Measurements from ENCODE around the genes DERA and SLCO1C1.

GRCh38 chr12:14896354-14896782 is 10.7 kb upstream of the MGP start:
- PRO-cap = no peak
- RAMPAGE, long total RNA, 2 experiments = no peak in any of the 2 experiments

- PRO-cap = no peak
- RAMPAGE, long total RNA, 2 experiments = no peak in any of the 2 experiments
Measured at GRCh38 chr12:14910600-14911489, 25.2 kb upstream of the MGP start.

DNA sequence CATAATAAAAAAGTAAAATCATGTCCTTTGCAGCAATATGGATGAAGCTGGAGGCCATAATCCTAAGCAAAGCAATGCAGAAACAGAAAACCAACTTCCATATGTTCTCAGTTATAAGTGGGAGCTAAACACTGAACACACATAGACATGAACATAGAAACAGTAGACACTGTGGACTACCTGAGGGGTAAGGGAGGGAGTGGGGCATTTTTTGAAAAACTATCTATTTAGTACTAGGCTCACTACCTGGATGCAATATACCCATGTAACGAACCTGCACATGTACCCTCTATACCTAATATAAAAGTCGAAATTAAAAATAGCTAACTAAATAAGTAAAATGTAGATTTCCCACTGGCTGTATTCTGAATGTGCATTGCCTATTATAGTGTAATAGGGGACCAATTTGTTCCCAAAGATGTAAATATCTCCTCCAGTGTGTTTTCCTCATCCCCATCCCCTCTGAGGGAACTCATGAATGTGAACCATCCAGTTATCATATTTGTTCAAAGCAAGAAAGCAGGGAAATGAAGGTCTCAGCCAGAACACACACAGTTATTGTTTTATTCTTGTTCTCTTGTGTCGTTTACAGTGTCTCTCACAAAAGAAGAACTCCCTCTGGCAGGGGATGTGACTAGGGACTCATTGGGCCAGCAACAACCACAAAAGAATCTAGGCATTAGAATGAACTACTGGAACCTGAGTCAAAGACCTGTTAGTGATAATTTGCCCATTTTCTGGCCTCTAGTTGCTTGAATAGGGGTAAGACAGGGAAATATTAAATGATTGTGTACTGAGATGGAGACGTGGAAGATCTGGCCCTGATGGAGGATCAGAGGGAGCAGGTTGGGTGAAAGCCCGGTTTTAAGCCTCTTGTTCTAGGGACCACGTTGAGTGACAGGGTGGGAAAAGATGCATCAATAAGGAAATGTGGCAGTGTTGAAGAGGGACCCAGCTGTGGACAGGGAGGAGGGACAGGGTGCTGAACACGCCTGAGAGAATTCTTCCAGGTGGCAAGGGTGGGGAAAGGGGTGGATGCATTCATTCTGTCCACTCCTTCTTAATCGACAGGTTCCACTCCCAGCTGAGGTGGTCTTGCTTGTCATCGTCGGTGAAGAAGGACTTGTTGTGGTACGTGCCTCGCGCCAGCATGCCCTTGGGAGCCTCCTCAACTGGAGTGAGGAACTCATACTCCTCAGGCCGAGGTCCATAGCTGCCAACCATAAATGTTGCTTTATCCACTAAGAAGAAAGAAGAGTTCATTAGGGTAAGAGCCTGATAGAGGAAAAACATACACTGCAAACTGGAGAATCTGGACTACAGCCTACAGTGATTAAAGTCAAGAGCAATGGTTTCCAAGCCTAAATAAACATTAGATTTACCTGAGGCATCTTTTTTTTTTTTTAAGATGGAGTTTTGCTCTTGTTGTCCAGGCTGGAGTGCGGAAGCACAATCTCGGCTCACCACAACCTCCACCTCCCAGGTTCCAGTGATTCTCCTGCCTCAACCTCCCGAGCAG is 3.7 kb upstream of the ERP27 start:
- PRO-cap = no peak
- RAMPAGE, long total RNA, 2 experiments = no peak in any of the 2 experiments

- PRO-cap = no peak
- RAMPAGE, long total RNA, 2 experiments = no peak in any of the 2 experiments
Measured at GRCh38 chr12:14980956-14981481, 8.2 kb downstream of the PDE6H start.

DNA sequence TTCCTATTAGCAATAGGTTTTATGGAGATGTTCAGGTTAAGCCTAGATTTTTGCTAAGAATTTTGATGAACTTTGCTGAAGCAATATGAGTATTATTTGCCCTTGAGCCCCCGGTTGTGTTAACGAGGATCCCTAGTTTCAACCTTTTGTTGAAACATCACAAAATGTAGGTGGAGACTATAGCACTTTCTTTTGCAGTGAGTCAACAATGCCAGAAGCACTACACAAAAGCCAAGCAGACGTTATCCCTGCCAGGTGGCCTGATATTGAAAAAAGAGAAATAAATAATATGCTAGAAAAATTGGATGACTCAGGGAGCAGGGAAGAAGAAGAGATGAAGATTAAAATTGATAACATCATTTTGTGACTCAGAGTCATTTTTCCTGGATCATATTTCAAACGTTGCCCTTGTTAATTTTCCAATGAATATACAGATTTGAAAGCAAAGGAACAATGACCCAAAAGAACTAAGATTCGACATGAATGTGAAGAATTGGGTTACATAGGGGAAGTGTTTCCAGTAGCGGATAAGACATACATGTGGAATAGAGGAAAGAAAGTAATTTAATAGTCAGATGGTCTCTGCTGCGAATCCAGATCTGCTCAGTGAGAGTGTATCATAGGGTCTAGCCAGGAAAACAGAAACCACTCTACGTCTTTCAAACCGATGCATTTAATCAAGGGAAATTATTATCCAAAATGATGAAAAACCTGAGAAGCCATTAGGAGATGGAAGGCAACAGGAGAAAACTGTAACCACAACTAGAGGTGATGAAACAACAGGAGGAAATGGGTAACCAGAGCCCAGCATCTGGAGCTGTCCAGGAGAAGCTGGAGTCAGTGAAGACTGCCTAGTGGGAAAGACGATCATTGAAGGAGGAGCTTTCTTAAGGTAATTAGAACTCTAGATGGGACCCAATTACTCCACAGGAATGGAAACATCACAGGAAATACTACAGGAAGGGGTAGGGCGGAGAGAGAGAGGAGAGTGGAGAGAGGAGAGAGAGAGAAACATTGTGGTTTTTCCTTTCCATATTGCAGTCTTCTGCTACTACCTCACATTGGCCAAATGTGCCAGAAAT is 57.9 kb downstream of the RERG start:
- PRO-cap = no peak
- RAMPAGE, long total RNA, 2 experiments = no peak in any of the 2 experiments

DNA sequence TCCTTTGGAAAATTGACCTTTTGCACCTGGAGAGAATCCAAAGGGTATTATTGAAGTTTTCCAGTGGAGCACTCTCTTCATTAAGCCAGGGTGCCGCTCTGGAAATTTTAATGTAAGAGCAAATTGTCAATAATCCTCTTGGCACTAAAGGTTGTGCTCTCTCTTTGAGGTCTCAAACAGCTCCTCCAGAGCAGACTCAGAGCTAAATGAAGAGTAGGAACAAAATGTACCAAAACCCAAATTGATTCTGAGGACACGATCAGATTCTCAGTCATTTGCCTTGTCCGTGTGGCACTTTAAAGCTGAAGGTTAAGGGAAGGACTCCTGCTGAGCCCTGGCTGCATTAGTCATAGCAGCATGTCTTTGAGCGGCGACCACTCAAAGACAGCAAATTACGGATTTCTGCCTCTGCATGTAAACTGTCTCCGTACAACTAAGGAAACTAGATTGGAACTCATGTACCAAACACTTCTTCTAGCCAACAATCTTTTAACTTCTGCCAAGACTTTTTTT is 56.3 kb downstream of the RERG start:
- PRO-cap = no peak
- RAMPAGE, long total RNA, 2 experiments = no peak in any of the 2 experiments

DNA sequence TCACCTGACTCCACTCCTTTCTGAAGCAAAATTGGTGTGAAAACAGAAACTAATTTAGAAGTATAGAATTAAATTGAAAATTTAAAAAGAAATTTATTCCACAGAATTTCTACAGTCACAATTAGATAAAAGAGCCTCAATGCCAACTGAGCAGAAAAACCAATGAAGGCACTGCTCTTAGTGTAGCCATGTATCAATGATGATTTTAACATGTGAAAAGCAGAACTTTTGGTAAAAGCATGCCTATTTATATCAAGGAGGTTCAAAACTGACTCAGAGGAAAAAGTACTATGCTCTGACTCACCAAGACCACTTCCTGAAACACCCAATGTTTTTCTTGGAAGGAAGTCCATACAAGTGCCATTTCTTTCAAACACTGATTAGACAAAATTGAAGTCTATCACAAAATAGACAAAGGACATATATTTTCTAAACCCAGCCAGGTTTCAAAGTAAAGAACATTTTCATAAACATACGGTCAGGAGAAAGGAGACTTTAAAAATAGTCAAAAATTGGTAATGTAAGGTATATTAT is 88.7 kb downstream of the EPS8 start:
- PRO-cap = no peak
- RAMPAGE, long total RNA, 2 experiments = no peak in any of the 2 experiments

DNA sequence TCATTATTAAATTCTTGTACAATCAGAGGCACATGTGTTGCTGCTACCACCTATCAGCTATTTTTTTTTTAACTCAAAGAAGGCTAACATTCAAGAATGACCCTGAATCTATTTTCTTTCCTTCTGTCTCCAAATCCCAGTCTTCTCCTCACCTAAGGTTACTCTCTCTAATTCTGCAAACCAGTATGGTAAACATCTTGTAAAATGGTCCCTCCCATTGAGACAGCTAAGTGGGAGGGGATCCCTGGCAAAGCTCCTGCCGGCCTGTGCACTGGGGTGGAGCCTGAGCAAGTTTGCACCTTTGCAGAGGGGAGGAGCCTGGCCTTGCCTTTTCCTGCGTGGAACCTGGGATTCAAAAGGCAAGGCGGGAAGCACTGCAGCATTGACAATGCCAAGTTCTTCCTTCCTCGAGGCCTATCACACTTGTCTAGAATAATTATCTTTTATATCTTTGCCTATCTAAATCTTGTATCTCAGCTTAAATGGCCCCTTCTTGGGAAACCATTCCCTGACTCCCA is 83.2 kb downstream of the EPS8 start:
- PRO-cap = no peak
- RAMPAGE, long total RNA, 2 experiments = no peak in any of the 2 experiments

DNA sequence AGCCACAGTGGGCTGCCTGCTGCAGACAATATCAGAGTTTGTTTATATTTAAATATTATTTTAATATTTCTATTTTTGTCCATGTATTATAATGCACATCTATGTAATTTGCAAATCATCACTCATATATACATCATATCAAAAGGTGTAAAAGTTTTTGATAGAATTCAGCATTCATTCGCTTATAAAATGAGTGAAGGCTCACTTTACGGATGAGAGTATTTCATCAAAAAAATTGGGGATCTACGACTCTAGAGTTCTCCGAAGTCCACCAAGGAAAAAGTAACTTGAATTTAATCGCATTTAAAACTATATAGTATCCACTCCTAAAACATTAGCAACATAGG is 790 bp upstream of the STRAP start:
- PRO-cap = no peak
- RAMPAGE, long total RNA, 2 experiments = no peak in any of the 2 experiments

DNA sequence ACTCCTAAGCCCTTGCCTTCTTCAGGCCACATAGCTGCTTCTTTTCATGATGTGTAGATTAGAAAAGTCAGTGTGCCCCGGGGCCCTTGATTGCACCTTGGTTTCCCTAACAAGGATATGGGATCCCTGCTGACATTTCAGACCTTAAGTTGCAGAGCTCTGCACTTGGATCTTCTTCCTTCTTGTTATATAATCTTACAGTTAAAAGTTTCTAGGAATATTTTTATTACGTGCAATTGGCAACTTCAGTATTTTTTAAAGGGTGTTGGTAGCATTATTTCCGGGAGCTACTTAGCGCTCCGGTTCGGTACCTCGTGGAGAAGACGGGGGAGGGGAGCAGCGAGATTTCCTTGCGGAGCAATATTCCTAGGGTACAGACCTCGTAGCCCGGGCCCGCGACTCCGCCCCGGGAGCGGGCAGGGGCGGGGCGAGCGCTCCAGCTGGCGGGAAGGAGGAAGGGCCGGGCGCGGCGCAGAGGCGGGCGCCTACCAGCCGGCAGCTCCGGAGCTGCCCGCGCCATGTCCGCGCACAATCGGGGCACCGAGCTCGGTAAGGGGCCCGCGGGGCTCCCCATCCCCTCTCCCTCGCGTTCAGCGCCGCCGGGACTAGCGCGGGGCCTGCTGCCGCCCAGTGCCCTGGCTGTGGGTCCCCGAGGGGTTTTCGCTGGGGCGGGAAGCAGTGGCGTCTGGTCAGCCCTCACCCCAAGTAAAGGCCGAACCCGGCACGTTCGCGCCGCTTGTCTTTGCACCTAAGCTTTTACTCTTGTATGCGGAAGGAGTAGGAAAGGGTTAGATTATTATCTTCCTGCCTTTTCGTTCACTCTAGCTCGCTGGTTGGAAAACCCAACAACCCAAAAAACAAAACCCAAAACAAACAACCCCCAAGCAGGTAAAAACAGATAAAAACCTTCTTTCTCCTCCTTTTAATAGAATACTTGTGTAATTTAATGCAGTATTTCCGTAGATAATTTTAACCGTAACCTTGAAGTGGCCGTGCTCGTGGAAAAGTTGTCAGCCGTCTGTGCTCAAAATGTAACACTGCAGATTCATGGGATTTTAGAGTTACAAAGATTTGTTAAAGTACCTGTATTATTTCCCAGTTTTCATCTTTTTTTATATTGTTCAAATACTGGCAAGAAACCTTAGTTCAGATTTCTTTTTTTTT is at the start of gene DERA:
Gene DERA, plus strand, starts transcription at position 467 of the 1,164 bp plus-strand sequence.
- PRO-cap = unidirectional peak, plus-strand start at position 467 of the sequence; unidirectional peak, minus-strand start at position 750 of the sequence
- RAMPAGE, long total RNA, 2 experiments = start-site peak on the plus strand in 2 of 2 experiments, centred at positions 469 to 489 of the sequence, 205 to 504 reads per replicate

GRCh38 chr12:16013282-16014087 is 102.4 kb downstream of the DERA start:
- PRO-cap = no peak
- RAMPAGE, long total RNA, 2 experiments = no peak in any of the 2 experiments

GRCh38 chr12:16346795-16347267 is 614 bp upstream of the MGST1 start:
- PRO-cap = no peak
- RAMPAGE, long total RNA, 2 experiments = no peak in any of the 2 experiments

DNA sequence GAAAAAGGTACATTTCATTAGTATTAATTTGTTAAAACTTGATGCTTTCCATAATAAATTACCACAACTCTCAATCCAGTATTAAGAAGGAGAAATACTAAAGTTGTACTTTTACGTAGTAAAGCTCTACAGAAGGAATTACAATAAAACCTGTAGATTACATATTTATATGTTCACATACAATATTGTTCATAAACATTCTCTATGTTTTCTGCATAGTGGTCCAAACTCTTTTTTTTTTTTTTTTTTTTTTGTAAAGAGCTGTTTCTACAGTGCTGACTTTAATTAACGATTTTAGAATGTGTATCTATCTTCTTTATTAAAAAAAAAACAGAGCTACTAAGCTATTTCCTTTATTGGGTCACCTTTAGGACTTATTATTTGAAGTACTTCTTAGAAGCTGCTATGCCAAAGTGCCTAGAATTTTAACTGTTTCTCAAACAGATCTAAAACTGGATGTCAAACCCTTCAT is 33.8 kb downstream of the LMO3 start:
- PRO-cap = no peak
- RAMPAGE, long total RNA, 2 experiments = no peak in any of the 2 experiments

- PRO-cap = bidirectional peak, plus-strand start at chr12:16573961, minus-strand start at chr12:16573680
- RAMPAGE, long total RNA, 2 experiments = no peak in any of the 2 experiments
Measured at GRCh38 chr12:16573458-16574217, 32.3 kb downstream of the LMO3 start.

DNA sequence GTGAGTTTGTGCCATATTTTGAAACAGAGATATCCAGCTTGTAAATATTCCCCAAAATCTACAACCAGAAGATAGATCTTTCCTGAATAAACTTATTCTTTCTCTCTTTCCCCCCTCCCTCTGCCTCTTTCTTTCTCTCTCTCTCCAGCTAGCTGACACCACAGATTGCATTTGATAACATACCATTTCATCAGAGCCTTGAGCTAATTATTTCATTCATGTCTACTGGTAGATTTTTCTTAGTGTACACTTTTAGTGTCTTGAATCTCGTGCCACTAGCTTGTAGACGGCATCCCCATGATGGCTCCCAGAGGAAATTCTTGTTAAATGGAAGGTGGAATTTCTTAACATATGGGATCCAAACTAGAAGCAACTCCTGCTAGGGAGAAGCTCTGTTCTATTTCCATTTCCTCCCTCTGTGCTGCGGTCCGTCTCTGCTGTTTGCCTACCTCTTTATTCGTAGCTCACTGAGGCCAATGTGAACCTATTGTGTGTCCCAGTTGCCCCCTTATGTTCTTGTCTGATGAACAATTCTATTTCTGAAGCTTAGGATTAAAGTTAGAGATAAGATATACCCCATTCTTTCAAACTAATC is 491 bp downstream of the PIK3C2G start:
- PRO-cap = no peak
- RAMPAGE, long total RNA, 2 experiments = no peak in any of the 2 experiments

GRCh38 chr12:18895851-18896539 is 158.1 kb downstream of the CAPZA3 start:
- PRO-cap = no peak
- RAMPAGE, long total RNA, 2 experiments = no peak in any of the 2 experiments

DNA sequence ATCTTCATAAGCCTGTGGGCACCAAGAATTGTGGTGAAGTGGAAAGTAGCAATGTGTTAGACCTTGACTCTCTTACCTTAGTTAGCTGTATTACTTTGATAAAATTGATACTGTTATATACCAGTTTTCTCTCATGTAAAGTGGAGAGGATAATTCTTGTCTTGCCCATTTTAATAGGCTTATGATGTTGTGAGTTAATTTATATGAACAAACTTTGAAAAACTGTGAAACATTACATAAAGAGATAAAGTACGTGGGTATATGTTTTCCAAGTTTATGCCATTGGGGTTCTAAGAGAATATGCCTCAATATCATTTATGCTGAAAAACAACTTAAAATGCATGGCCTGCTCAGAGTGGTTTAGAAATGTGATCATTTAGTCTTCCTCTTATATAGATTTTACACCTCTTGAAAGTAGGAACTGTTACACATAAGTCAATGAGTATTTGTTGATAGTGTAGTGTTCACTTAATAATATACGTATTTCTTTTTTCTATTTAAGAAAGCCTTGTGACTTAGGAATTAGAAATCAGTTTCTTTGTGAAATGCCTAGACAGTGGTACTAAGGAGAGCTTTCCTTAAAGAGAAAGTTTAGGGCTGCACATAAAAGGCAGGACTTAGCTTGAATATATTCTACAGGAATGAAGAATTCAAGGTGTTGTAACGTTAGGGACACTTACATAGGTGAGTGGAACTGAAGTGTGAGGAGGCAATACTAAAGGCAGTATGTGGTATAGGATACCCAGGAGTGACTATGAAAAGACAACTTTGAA is 17.4 kb downstream of the PLEKHA5 start:
- PRO-cap = no peak
- RAMPAGE, long total RNA, 2 experiments = start-site peak on the plus strand in 1 of 2 experiments, centred at position 671 of the sequence, 27 reads per replicate

DNA sequence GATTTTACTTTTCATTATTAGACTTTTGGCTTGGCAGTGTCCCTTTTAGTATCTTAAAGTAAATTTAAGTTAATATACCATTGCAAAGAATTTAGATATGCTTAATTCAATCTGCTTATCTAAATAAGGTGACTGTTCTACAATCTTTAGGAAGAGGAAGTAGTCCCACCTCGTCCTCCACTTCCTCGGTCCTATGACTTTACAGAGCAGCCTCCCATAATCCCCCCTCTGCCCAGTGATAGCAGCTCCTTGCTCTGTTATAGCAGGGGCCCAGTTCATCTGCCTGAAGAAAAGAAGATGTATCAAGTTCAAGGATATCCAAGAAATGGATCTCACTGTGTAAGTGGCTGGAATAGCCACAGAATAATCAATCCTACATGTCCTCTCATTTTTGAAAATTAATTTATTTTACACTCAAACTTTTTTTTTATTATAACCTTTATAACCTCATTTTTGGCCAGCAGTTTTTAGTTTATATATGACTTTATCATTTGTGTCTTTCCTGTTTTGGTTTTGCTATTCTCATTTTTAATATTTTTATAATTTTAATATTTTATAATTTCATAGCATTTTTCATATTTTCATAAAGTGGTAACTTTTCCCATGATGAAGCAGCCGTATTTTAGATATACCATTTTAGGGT is 92.3 kb upstream of the AEBP2 start:
- PRO-cap = no peak
- RAMPAGE, long total RNA, 2 experiments = no peak in any of the 2 experiments

DNA sequence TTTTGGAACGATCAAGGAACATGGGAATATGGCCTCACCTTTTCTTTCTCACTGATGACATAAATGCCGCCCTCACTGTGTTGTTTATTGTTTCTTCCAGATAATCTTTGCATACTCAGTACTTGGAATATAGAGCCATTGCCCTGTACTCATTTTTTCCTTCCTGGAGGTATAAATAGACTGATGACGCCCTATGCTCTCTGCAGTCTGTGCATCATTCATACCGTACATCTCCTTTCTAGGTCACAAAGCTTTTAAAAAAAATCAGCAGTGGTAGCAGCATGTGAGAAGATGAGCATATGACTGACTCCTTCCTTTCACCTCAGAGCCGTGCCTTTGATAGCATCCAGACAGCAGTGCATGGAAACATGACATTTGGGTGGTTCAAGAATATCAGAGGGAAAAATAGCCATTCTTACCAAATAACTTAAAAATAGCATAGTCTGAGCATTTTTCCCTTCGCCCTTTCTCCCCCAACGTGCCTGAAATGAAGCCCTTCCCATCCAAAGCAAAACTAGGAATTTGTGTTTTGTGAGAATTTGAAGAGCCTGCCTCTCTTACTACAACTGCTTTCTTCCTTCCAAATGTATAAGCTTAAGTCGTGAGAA is 77.4 kb downstream of the PDE3A start:
- PRO-cap = no peak
- RAMPAGE, long total RNA, 2 experiments = no peak in any of the 2 experiments

DNA sequence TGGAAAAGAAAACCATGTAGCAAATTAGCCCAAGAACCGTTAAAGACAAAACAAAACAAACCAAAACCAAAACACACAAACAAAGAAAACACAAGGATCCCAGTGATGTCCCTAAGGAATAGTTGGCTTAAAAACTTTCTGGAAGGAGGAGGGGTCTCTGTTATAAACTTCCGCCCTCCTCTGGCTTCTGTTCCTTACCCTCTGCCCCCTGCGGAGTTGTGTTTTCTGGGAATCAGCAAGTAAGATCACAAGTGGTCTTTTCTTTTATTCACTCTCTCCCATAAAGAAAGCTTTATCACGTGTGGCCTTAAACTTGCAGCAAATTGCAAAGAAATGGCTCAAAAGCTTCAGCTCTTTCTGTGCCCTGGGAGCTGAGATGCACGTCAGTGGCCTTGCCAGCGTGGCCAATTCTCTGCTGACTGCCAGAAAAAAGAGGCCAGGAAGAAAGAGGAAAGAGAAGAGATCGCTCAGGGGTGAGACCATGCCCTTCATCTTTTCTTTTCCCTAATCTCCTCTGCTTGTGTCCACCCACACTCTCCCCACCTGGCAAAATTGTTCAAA is at the start of gene SLCO1C1:
Gene SLCO1C1, plus strand, starts transcription at position 193 of the 561 bp plus-strand sequence.
- PRO-cap = no peak
- RAMPAGE, long total RNA, 2 experiments = no peak in any of the 2 experiments

Data from body of pancreas (tissue), 2 donors.